NB4 (cell line): ENCODE data around the genes HS3ST5, PLN and MCM9.

DNA sequence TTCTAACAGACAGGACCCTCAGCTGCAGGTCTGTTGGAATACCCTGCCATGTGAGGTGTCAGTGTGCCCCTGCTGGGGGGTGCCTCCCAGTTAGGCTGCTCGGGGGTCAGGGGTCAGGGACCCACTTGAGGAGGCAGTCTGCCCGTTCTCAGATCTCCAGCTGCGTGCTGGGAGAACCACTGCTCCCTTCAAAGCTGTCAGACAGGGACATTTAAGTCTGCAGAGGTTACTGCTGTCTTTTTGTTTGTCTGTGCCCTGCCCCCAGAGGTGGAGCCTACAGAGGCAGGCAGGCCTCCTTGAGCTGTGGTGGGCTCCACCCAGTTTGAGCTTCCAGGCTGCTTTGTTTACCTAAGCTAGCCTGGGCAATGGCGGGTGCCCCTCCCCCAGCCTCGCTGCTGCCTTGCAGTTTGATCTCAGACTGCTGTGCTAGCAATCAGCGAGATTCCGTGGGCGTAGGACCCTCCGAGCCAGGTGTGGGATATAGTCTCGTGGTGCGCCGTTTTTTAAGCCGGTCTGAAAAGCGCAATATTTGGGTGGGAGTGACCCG is 572.5 kb downstream of the RFPL4B start:
- RRBS: no CpG with 5 or more reads among the region's 15 CpGs

DNA sequence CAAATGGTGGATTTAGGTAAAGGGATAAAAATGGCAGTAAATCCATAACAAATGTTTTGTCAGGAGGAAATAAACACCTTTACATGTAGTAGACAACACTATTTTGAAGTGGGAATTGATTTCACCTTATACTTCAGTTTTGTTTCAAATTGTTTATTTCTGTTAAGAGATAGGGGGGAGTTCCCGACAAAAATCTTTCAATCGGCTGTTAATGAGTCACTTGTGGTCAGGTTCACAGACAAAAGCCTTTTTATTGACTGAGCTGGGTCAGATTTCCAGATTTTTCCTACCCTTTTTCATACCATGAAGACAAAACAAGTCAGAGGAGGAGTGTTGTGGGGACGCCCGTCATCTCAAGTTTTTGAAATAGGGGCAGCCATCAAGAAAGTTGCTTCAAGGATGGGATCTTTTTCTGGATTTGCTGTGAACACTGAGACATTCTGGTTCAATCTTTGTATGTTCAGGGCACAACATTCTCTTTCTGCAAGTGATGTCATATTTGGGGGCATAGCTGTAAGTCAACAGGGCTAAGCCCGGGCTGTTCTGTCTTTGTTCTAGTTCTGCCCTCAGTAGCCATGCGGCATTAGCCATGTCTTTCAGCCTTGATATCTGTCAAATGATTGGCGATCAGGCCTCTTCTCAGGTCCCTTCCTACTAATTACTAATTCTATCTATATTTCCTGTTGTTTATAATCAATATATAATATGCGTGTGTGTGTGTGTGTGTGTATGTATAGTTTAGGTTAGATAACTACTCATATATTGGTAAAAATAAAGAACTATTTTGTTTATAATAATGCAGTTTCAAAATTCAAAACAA is 496.0 kb upstream of the MARCKS start:
- RRBS: no CpG with 5 or more reads among the region's 8 CpGs

DNA sequence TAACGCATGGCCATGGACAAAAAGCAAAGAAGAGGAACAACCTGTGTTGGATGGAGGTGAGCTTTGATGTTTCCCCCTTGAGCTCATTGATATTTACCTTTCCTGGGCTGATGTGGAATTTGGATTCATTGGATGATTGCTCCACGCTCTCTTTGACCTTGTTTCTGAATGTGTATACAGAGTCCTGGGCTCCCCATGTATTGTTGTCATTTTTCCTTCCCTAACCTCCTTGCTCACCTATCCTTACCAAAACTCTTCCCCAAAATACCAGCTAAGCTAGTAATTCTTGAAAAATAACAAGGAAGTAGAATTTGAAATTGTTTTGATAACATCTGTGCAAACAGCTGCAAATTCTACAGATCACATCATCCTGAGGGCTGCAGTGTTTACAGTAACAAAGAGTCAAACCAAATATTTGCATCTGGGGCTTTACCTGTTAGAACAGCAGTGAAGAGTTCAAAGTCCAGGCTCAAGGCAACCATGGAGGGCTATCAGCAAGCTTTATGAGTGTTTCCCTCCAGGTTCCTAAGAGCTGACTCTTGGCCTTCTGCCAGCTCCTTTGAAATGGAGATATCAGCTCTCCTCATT is 214.3 kb upstream of the MARCKS start:
- RRBS: no CpG with 5 or more reads among the region's 2 CpGs

DNA sequence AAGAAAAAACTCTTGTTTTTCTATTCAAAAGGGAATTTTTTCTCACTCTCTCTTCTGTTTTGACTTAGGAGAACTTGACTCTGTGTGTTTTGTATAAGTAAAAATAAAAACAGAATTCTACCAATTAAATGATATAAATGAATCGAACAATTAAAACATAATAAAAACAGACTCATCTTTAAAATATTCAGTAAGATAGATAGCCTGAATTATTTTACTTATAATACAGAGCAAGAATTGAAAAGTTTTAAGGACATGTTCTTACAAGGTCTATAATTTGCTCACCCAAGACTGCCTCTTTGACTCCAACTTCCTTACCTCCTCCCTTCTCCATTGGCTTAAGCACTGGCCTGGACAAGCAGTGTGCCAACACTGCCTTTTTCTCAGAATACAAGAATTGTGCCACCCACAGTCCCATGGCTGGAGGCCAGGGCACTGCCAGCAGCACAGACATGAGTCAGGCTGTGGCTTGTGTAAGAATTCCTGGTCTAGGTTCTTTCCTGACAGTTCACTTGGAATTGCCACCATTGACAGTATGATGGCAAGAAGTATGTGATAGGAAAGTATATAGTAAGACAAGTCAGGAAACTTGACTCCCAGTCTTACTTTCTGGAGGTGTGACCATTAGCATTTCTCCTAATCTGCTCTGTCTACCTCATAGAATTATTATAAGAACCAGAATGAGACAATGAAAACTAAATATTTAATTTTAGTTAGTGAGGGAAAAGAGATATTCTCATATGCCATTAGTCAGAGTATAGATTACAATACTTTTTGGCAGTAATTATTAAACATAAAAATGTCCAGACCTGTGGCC is 202.8 kb upstream of the MARCKS start:
- RRBS: no CpG with 5 or more reads among the region's 1 CpG

- RRBS: no CpG with 5 or more reads among the region's 20 CpGs
These were observed 476 bp upstream of the MARCKS start for GRCh38 chr6:113856616-113857122.

- RRBS: no CpG with 5 or more reads among the region's 21 CpGs
These were observed 403 bp downstream of the MARCKS start for GRCh38 chr6:113857581-113857914.

GRCh38 chr6:114342756-114343444 is at the start of gene HS3ST5:
TSS of gene HS3ST5 (minus strand) at chr6:114343023.
- RRBS: 87% methylated on average over 33 of the region's 59 CpGs

DNA sequence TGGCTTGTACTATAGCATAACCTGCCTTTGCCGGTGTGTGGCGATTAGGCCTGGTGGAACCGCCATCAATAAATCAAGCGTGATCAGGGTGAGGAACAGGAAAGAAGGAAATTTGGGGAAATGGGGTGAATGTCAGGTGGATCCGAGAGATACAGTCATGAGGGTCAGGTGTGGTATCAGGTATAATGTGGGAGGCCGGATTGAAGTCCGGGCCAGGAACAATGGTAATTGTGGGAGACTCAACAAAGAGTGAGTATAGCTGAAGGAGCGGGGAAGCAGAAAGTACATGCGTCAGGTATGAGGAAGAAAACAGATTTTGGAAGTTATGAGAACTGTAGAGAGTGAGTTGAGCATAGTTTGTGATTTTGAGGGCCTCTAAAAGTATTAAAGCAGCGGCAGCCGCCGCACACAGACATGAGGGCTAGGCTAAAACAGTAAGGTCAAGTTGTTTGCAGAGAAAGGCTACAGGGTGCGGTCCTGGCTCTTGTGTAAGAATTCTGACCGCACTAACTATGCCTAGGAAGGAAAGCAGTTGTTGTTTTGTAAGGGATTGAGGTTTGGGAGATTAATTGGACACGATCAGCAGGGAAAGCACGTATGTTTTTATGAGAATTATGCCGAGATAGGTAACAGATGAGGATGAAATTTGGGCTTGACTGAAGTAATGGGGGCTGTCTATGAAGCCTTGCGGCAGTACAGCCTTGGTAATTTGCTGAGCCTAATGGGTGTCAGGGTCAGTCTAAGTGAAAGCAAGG is 81.5 kb upstream of the HS3ST5 start:
- RRBS: no CpG with 5 or more reads among the region's 18 CpGs

DNA sequence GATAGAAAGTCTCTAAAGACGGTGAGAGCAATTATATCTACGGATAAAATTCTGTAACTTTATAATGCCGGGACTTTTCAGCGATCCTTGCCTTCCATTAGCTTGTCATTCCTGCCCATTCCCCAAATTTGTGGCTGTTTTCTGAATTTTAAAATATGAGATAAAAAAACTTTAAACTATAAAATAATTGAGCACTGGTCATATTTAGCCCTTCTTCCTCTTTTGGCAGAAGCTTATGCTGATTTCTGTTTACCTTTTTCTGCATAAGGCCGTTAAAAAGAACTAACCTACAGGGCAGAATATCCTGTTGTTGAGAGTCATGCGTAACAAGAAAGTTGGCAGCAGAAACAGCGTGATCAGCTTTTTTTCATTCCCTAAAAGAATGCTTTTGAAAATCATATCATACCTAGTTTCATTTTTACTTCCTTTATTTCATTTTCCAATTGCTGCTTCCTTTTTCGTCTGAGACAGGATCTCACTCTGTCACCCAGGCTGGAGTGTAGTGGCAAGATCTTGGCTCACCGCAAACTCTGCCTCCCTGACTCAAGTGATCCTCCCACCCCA is 3.9 kb downstream of the CALHM6 start:
- RRBS: no CpG with 5 or more reads among the region's 9 CpGs

DNA sequence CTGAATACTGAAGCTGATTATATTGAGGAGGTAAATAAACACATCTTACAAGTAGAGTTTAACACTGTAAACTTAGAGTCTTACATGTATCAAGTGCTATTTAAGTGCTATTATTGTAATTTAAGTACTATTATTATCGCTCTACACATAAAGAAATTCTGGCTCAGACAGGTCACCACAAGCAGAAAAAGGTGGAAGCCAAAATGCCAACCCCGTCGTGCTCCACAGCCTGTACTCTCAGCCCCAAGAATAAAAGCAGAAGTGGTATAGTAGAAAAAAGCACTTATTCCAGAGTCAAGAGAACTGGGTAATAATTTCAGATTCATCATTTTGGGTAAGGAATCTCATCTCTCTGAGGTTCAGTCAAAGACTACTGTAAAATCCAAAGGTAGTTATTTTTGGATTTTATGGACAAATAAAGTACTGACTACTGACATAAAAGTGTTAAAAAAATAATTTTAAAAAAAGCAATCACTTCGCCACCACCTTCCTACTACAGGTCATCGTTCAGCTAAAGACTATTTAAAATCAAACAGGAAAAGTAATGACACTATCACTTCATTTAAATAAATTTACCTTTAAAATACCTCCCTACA is 899 bp downstream of the ZUP1 start:
- RRBS: no CpG with 5 or more reads among the region's 5 CpGs

DNA sequence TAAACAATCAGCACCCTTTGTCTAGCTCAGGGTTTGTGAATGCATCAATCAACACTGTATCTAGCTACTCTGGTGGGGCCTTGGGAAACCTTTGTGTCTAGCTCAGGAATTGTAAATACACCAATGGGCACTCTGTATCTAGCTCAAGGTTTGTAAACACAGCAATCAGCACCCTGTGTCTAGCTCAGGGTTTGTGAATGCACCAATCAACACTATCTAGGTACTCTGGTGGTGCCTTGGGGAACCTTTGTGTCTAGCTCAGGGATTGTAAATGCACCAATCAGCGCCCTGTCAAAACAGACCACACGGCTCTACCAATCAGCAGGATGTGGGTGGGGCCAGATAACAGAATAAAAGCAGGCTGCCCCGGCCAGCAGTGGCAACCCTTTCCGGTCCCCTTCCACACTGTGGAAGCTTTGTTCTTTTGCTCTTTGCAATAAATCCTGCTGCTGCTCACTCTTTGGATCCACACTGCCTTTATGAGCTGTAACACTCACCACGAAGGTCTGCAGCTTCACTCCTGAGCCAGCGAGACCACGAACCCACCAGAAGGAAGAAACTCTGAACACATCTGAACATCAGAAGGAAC is 138.4 kb downstream of the RFX6 start:
- RRBS: no CpG with 5 or more reads among the region's 7 CpGs

DNA sequence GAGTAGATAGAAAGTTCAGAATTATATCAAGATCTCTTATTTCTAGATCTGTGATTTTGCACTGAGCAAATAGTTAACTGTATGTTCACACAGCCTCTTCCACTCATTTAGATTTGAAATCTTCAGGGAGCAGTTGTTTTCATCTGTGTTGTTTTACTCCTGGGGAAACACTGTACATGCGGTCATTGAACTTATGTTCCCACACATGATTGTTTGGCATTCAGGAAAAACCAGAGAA is 52.4 kb downstream of the DCBLD1 start:
- RRBS: no CpG with 5 or more reads among the region's 1 CpG

DNA sequence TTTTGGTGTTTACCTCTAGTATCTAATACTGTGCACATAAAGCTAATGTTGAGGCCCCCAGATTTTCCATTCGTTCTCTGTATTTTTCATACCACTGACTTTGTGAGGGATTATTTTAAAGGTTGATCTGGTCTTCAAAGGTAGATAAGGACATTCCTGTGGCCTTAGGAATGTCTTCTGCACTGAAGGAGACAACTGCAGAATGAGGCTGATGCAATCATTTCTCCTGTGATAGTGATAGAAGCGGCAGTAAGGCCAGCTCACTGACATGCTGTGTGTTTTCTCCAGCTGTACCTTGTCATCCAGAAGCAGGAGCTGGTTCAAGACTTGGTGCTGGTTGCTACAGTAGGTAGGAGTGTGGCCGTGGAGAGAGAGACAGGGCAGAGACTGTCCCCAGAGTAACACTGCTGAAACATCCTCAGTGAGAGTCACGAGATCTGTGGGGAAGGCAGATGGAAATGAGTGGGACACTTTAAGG is 53.8 kb downstream of the DCBLD1 start:
- RRBS: no CpG with 5 or more reads among the region's 4 CpGs

DNA sequence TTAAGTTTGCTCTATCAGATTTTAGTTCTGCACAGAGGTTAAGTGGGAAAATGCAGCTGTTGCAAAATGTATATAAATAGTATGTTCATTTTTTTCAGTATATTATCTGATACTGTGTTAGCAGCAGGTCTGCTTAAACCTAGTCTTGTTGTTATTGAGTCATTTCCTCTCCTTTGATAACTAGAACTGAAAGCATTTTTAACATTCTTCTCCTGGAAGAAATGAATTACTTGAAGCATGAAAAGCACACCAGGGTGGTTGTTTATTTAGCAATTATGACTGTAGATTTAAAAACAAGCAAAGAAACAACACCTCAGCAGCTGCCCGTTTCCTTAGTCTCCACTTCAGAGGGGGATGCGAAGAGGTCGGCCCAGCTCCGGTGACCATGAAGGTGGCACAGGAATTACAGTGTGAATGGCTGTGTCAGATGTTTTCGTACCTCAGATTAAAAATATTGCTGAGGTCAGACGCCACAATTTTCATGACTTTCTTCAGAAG is 53.5 kb downstream of the GOPC start:
- RRBS: no CpG with 5 or more reads among the region's 6 CpGs

DNA sequence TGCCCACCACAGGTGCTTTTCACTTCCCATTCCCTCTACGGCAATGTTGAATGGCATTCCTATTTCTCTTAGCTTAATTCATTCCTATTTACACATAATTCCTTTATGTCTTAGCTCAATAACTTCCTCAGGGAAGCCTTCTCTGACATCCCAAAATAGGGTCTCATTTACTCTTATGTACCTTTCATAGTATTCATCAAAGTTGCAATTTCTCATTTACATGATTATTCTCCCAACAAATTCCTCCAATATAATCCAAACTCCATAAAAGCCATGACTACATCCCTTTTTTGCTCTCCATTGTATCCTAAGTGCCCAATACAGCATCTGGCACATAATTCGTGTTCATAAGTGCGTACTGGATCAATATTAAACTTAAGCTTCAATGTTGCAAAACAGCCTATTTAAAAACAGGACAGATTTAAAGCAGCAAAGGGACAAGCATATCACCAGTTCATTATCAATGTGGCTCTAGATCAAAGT is 8.0 kb downstream of the GOPC start:
- RRBS: no CpG with 5 or more reads among the region's 3 CpGs

DNA sequence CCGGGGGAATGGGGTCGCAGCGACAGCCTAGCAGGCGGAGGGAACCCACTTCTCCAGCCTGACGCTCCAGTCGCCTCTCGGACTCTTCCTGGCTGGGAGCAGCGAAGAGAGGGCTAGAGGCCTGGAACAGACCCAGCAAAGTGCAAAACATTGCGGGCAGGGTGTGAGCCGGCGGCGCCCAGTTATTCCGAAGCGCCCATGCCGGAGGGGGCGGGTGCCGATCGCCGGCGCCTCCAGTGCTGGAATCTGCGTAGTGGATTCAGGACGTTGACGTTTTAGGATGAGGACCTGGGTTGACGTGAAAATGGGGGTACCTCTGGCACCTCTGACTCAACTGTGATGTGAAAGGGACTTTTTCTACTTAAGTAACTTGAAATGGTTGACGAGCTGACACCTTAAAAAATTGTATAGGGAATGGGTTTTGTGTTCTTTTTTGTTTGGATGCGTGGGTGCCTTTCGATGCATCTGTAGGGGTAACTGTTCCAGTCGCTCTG is 1.4 kb downstream of the SLC35F1 start:
- RRBS: no CpG with 5 or more reads among the region's 28 CpGs

GRCh38 chr6:118292711-118292910 is 255.5 kb upstream of the PLN start:
- RRBS: no CpG with 5 or more reads among the region's 2 CpGs

- RRBS: no CpG with 5 or more reads among the region's 3 CpGs
These were observed at the start of gene PLN for GRCh38 chr6:118547900-118548681. TSS of gene PLN (plus strand) at chr6:118548296.

DNA sequence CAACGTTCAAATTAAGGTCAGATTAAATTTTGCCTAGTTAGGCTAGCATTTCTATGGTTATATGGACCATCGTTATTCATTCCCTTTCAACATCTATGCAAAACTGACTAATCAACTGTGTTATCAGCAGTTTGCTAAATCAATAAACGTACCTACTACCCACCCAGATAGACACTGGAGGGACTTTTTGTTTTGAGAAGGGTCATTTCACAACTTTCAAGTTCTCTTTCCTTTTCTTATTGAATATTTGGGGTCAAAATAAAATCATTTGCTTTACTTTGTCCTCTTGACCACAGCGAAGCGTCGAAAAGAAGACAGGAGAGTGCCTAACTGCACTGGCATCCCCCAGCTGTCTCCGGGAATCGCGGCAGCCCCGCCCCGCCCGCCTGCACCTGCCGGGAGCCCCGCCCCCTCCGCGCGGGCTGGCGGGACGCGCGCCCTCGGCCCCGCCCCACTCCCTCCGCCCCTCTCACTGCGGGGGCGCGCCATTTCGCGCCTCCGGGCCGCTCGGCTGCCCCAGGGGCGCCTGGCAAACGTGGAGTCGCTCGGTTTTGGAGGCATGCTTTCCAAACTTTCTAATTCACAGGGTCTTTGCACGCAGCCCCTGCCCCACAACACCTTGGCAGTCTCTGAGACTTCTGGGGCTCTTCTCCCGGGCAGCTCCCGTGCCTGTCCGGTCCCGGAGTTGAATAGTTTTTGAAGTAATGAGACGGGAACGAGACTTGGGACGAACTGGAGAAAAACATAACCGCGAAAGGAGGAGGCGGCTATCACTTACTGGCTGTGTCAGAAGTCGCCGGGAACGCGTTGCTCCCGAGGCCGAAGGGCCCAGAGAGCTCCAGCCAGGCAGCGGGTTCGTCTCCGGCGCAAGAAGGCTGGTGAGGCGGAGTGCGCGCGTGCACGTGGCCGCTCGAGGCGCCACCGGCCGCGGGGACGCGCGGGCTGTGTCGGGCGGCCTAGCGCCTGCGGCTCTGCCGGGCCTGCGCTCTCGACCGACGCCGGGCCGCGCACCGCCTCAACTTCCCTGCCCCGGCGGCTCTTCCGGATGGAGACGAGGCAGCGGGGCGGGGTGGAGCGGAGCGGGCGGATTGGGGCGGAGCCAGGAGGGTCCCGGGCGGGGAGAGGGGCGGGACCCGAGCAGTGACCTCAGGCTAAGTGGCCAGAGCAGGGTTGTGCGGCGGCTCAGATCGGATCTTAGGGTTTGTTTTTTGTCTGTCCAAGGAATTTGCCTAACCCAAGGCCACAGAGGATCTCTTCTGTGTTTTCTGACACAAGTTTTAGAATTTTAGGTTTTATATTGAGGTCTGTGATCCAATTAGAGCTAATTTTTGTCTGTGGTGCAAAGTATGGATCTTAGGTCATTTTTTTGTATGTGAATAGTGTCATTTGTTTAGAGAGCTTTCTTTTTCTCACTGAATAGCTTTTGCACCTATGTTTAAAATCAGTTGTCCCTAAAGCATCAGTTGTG is at the start of gene MCM9:
TSS of gene MCM9 (minus strand) at position 1,047 of the 1,468 bp plus-strand sequence.
- RRBS: 1% methylated on average over 48 of the region's 101 CpGs